Aortic smooth muscle cell (primary cell): ENCODE results near the gene NPC2.

- RRBS = no CpG with 5 or more reads among the region's 5 CpGs
Measured at GRCh38 chr14:74019687-74020181, 585 bp downstream of the BBOF1 start.

DNA sequence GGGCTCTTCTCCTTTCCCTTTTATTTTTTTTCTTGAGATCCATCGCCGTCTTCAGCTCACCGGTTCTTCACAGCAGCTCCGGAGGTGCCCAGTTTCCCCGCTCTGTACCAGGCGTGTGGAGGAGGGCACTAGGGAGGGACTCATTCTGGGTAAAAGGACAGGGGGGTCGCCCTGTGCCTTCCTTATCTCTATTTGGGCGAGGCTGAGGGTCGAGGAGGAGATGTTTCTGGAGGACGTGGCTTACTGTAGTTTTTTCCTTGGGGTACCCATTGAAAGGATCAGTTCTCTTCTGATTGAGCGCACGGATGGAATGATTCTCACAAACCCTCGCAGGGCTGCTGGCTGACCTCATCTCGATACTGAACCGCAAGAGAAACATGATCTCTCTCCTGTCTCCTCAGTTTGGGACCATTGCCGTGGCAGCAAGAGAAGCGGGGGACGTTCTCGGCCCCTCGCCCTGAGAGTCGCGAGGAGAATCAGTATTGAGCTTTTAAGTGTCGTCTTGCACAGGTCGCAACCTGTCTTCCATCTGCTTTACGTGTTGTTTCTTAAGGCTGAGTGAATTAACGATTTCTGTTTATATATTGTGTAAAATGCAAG is 436 bp downstream of the LIN52 start:
- RRBS = no CpG with 5 or more reads among the region's 26 CpGs

DNA sequence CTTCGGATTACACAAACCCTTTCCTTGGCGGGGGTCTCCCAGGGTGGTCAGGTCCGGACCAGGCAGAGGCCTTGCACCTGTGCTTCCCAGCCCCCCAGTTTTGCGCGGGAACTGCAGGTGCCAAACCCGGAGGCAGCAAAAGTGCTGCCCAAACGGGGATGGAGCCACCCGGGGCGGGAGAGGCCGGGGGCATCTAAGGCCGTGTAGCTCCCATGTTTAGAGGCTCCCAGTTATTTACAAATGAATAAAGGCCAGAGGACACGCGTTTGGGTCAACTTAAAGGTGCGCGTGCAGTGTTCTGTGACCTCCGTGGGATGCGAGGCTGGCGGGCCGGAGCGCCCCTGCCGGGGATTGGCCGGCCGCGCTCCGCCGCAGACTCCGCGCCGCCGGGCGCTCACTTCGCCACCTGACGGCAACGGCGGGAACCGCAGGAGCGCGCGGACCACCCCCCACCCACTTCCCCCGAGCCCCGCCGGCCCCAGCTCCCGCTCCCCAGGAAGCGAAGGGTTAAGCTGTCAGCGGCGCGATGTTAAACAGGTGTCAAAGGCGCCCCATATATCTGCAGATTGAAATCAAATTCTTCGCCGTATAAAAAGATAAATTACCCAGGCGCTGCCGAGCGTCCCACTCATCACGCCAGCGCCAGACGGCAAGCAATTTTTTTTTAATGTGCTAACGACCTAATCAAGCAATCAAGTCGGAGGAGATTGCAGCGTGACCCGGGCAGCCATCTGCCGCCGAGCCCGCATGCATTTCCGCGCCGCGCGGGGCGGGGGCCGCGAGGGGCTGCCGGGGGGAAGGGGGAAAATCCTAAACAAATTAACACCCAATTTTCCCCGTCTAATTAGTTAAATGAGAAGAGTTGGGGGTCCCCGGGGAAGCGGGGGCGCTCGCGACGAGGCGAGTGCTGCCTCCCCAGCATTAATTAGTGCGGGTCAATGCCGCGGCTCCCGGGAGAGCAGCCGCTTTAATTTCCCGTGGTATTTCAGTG is 18.3 kb downstream of the VSX2 start:
- RRBS = 2% methylated on average over 39 of the region's 86 CpGs

- RRBS = no CpG with 5 or more reads among the region's 12 CpGs
Measured at GRCh38 chr14:74286435-74287199, 16.1 kb downstream of the ABCD4 start.

DNA sequence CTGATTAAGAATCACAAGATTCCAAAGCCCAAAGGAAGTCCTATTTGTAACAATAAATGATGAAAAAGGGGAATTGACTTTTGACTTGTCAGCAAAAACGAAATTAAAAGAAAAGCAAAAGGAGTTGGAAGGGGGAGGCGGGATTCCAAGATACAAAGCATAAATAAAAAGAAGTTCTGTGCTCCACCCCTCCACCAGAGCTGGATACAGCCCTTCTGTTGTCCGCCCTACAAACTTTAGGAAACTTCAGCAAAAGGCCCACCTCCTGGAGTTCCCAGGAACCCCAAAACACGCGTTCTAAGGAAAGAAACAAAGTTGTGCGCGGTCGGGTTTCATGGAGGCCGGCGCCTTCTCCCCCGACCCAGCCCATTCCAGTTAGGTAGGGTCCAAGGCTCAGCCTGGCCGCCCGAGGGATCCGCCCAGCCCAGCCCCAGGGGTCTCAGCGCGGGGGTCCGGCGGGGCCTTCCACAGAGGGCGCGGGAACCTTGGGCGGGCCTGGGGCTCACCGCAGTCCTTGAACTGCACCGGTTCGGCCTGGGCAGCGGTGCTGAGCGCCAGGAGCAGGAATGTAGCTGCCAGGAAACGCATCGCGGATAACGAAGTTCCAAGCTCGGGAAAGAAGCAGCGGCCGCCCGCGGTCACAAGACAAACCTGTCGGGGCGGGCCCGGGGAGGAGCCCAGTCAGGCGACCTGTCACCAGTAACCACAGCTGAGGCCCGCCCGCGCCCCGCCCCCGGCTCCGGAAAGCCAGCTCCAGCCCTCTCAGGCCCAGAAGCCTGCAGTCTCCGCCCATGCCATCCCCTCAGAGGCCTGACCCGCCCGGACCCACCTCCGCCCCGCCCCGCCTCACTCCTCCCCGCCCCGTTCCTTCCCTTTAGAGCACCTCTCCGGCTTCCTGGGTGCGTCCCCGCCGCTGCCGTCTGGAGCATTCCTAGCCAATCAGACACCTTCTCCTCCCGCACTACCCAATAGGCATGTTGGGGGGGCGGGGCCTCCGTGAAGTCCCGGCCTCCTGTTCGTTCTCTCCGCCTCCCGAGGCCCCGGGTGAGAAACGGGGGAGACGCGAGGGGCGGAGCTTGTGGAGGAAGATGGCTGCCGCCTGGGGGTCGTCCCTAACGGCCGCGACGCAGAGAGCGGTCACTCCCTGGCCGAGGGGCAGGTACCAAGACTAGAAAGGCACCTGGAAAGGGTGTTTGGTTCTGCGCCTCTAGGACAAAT is at the start of gene NPC2:
Gene NPC2 (minus strand): TSS at position 619 of the 1,218 bp plus-strand sequence.
- RRBS = 1% methylated on average over 39 of the region's 79 CpGs

- RRBS = no CpG with 5 or more reads among the region's 26 CpGs
Measured at GRCh38 chr14:74585657-74586237, 26.3 kb downstream of the LTBP2 start.

- RRBS = 6% methylated on average over 1 of the region's 23 CpGs
Measured at GRCh38 chr14:74612745-74613069, 670 bp upstream of the LTBP2 start.

DNA sequence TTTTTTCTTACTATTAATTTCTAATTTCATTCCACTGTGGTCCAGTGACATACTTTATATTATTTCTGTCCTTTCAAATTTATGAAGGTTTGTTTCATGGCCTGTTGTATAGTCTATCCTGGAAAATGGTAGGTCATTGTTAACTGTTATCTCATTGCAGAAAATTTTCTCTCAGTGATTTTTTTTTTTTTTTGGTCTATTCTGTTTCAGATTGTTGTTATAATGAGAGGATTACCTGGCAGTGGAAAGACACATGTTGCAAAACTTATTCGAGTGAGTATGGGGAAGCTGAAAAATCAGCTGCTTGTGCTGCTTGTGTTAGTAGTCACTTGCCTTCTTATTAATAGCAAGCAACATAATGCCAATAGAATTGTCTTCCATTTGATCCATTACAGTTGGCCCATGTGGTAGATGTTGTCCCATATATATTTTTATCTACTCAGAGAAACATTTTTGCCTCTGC is 52.9 kb downstream of the YLPM1 start:
- RRBS = no CpG with 5 or more reads among the region's 1 CpG

DNA sequence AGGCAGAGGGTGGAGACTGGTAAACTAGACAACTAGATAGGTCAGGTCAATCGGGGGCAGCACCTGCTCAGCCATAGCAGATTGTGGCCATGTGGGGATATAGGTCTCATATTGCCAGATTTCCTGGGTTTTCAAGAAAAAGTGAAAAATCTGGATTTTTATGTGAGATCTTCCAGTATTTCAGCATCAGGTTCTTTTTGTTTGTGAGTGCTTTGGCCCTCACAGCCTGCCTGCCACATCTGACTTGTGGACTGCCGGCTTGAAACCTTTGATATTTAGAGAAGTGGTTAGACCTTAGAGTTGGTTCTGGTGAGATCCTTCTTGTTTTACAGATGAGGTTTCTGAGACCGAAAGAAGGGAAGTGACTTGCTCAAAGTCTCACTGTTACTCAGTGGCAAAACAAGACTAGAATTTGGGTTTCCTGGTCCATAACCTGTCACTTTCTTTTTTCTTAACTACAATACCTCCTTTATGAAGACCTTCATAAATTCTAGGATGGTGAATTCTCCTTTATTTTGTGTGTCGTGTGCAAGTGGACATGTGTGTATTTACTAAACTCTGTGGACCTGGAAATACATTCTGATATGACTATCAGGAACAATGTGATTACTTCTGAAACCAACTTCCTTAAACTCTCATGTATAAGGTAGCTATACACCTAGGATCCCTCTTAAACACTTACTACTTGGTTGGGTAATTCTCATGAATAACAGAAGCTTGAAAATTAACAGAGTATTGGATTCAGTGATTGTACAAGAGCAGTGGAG is 34.3 kb downstream of the PROX2 start:
- RRBS = no CpG with 5 or more reads among the region's 4 CpGs

- RRBS = no CpG with 5 or more reads among the region's 3 CpGs
Measured at GRCh38 chr14:74898468-74898899, 16.8 kb downstream of the DLST start.

- RRBS = no CpG with 5 or more reads among the region's 15 CpGs
Measured at GRCh38 chr14:74974046-74974793, 18.8 kb upstream of the PGF start.

- RRBS = no CpG with 5 or more reads among the region's 6 CpGs
Measured at GRCh38 chr14:75011675-75012285, 9.1 kb downstream of the EIF2B2 start.

DNA sequence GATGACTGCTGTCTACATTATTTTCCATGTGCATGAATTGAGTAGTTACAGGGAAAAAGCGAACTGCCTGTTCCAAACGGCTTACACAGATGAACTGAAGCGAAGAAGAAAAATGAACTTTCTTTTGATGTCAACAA is 767 bp upstream of the ZC2HC1C start:
- RRBS = no CpG with 5 or more reads among the region's 3 CpGs

DNA sequence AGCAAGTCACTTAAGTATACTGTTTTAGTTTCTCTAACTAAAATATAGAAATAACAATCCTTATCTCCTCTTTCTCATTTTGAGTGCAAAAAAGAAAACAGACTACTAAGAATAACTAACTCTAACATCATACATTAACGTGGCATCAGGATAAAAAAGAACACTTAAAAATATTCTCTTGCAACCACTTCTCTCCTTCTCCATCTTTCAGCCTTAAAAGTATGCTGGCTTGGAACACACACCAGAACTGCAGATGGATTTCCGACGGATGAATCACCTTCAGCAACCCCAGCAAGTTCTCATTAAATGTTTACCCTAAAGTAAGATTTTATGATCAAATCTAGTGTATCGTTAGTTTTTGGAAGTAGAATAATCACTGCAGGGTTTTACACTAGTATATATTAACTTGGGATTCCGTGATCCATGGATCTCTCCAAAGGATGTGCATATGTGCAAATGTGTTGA is 1.3 kb downstream of the NEK9 start:
- RRBS = no CpG with 5 or more reads among the region's 5 CpGs

- RRBS = no CpG with 5 or more reads among the region's 8 CpGs
Measured at GRCh38 chr14:75165610-75166553, 10.5 kb downstream of the TMED10 start.

GRCh38 chr14:75259422-75260103 is 19.1 kb upstream of the FOS start:
- RRBS = no CpG with 5 or more reads among the region's 13 CpGs

- RRBS = no CpG with 5 or more reads among the region's 2 CpGs
Measured at GRCh38 chr14:75280235-75280372, 1.5 kb downstream of the FOS start.

- RRBS = no CpG with 5 or more reads among the region's 6 CpGs
Measured at GRCh38 chr14:75299128-75299377, 20.4 kb downstream of the FOS start.